SUDHL5 (cell line): ENCODE results near the genes EXO1 and PLD5.

GRCh38 chr1:237012665-237013712 lies 8.7 kb upstream of the MT1HL1 start:
- PRO-cap, result no peak

- PRO-cap, result no peak
These were observed 245.9 kb downstream of the RYR2 start for GRCh38 chr1:237287676-237288537.

- PRO-cap, result no peak
These were observed 399.3 kb downstream of the RYR2 start for GRCh38 chr1:237441288-237441704.

DNA sequence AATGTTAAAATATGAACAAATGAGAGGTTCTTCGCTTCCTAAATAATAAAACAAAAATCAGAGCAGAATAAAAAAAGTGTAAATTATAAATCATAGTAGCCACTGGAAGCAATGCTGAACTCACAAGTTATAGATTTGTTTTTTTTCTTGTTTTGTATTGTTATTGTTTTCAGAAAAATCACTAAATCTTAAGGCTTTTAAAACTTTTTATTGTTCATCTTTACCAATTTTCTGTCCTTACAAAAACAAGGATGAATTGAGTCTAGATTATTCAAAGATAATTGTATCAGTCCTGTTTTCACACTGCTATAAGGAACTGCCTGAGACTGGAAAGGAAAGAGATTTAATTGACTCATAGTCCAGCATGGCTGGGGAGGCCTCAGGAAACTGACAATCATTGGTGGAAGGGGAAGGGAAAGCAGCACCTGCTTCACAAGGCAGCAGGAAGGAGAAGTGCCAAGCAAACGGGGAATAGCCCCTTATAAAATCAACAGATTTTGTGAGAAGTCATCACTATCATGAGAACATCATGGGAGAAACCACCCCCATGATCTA lies 455.5 kb upstream of the ZP4 start:
- PRO-cap, result no peak

DNA sequence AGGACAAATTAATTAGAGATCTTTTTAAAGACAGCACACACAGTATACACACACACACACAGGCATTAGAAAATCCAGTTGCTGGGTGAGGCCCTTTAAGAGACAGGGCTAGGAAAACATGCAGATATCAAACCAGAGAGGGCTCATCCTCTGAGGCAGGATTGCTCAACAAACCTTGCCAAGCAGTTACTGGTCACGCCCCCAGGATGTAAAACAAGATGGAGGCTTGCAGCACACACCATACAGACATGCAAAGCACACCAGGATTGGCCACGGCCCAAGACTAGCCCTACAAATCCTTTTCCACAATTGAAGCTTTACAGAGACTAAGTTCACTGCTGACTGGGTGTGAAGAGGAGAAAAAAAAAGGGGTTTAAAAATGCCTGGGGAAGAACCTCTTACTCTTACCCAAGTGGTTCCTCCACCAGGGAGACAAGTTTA lies 594.3 kb upstream of the ZP4 start:
- PRO-cap, result no peak

DNA sequence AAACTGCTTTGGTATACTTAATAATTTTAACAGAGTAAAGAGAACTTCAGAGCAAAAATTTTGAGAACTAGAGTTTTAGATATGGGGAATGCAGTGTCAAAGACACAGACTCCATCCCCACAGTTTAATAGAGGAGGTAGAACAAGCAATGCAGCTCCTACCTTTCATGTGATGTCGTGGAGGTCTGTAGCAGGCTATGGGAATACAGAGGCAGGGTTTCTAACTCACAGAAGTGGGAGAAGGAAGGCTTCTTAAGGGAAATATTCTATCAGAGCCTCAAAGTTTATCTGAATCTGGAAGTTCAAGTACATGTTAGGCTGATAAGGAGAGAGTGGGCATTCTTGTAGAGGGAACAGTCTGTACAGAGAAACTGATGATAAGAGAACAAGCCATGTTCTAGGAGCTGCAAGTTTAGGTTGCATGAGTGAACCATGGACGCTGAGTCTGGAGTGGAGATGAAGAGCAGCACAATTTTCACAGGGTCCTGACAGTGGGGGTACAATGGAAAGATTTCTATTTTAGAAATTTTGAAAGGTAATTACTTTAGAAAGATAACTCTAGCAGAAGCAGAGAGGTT lies 344.0 kb downstream of the CHRM3 start:
- PRO-cap, result no peak

- PRO-cap, result no peak
These were observed 275.7 kb upstream of the FMN2 start for GRCh38 chr1:239815845-239816541.

- PRO-cap, result no peak
These were observed 1.9 kb downstream of the FMN2 start for GRCh38 chr1:240093475-240094085.

DNA sequence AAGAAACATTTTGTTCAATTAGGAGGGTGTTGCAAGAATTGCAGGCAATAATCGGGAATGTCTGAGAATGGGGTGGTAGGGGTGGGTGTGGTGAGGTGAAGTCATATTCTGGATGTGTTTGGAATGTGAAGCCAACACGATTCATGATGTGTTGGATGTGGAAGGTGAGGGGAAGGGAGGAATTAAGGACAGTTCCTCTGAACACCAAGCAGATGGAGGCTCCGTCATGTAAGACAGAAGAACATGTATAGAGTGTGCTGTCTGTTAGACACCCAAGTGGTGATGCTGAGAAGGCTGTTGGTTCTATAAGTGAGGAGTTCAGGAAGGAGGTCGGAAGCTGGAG lies 193.4 kb downstream of the FMN2 start:
- PRO-cap, result no peak

- PRO-cap, result no peak
These were observed 205.7 kb downstream of the GREM2 start for GRCh38 chr1:240406128-240406739.

- PRO-cap, result no peak
These were observed 35.7 kb downstream of the GREM2 start for GRCh38 chr1:240576166-240576752.

- PRO-cap, result no peak
These were observed 200.4 kb downstream of the RGS7 start for GRCh38 chr1:241156616-241157053.

- PRO-cap, result no peak
These were observed 89.9 kb downstream of the RGS7 start for GRCh38 chr1:241267087-241267432.

- PRO-cap, result no peak
These were observed 67.0 kb upstream of the RGS7 start for GRCh38 chr1:241423599-241424844.

DNA sequence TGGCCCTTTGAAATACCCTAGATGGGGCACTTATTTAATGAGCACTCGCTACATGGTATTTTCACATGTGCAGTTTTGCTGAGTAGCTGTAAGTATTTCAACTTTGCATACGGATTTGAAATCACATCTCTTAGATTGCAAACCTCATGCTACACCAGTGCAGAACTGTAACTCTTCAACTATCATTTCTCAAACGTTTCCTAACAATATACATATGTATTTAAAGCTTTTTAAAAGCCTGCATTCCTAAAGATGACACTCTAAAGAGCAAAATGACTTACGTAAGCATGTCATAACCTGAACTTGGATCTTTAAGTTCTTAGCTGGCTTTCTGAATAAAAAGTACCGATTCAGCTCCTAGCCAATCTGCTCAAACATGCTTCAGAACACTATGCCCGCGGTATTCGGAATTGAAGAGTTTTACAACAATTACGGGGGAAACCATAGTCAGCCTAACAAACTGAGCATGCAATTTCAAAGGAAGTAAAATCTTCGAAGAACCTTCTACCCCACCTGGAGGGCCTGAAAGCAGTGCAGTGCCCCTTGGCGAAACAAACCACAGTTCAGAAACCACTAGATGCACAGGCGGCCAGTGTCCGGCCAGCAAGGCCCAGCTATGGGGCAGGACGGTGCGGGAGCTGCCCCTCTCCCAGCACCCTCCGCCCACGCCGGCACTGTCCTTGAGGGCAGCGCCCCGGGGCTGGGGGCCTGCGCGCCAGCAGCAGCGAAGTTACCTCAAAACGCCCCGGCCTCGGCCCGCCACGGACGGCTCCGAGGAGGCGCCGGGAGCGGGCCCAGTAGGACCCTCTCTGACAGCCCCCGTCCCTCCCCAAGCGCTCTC lies 788 bp downstream of the FH start:
- PRO-cap, result no peak

GRCh38 chr1:241551570-241552720 lies 19.8 kb downstream of the KMO start:
- PRO-cap, result bidirectional peak, plus-strand start at chr1:241551872, minus-strand start at chr1:241551864; unidirectional peak, minus-strand start at chr1:241552151

DNA sequence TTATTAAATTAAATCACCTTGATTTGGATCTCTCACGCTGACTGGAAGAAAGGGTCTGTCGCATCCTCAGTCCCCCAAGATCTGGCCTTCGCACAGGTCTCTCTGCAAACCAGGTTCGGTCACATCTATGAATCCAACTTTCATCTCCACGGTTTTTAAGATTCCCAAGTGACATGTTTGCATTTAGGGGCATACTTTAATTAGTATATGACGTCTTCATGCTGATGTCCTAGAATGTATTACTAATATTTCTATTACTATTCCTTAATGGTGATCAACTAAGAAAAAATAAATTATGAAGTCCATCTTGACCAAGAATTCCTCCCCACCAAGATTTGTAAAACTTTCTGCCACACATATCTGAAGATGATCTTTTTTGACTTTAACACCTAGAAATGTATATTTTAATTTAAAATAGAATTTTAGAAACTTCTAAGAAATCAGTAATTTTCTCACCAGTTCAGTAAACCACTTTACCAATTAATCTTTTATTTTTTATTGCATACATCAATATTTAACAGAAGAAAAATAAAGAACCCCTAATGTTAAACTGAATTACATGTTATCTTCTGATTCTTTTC lies 11.7 kb downstream of the CHML start:
- PRO-cap, result no peak

GRCh38 chr1:241847687-241848434 lies at the start of gene EXO1:
TSS of gene EXO1 (plus strand) at chr1:241848204.
- PRO-cap, result bidirectional peak, plus-strand start at chr1:241848236, minus-strand start at chr1:241847796

GRCh38 chr1:242523857-242525073 lies at the start of gene PLD5:
TSS of gene PLD5 (minus strand) at chr1:242524697.
- PRO-cap, result no peak

DNA sequence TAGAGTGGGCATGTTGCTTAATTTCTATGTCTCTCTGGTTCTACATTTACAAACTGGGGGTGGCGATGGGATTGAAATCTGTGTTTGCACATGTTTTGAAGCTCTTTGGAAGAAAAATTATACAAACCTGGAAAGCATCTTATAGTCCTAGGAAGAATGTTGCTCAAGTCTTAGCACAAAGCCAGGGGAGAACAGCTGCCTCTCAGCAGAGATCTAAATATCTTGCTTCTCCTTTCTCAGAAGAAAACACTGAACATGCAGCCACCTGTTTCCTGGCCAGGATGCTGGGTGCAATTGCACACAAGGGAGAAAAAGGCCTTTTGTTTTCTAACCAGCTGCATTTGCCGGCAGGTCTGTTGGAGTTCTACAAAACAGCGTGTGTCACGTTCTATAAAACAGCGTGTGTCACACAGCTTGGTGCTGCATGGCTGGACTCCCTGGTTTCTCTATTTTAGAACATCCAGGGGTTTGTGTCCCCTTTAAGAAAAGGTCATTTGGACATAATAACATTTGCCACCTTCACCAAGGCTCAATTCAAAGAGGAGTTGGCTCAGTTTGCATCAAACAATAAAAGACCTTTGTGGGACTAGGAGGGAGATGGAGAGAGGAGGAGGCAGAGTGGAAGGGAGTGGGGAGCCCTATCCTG lies 259.6 kb upstream of the PLD5 start:
- PRO-cap, result no peak